Liver (tissue), 9 donors: ENCODE results near the gene TEX43.

GRCh38 chr5:126450293-126450886, 27.2 kb downstream of the GRAMD2B start:
- PRO-cap, 5 experiments, result no peak in any of the 5 experiments
- RAMPAGE, long total RNA, 2 experiments, result no peak in any of the 2 experiments
- RRBS, result no CpG with 5 or more reads among the region's 5 CpGs

GRCh38 chr5:126538966-126539558, 56.0 kb downstream of the ALDH7A1 start:
- PRO-cap, 5 experiments, result no peak in any of the 5 experiments
- RAMPAGE, long total RNA, 2 experiments, result no peak in any of the 2 experiments
- RRBS, result no CpG with 5 or more reads among the region's 1 CpG

GRCh38 chr5:126631343-126631880, at the start of gene TEX43:
TEX43 (plus strand) TSS chr5:126631705.
- PRO-cap, 5 experiments, result no peak in any of the 5 experiments
- RAMPAGE, long total RNA, 2 experiments, result no peak in any of the 2 experiments
- RRBS, result no CpG with 5 or more reads among the region's 4 CpGs

DNA sequence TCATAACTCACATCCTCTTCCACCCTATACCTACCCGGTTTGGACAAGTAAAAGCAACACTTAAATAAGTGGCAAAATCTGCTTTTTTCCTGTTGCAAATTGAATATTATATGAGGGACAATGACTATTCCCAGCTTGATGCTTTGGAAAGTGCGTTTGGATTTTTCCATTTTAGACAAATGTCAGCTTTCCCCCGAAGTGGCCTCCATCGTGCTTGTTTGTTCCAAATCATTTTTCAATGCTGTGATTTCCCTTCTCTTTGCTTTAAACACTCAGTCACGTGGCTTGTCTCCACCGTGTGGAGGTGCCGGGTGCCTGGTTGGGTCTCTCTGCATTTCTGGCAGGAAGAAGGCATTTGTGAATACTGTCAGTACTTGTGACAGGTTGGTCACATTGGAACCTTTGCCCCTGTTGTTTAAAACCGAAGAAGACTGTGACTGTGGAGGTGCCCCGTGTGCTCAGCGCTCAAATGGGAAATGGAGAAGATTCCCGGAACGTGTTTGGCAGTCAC, 74.4 kb downstream of the LMNB1 start:
- PRO-cap, 5 experiments, result no peak in any of the 5 experiments
- RAMPAGE, long total RNA, 2 experiments, result no peak in any of the 2 experiments
- RRBS, result no CpG with 5 or more reads among the region's 12 CpGs

DNA sequence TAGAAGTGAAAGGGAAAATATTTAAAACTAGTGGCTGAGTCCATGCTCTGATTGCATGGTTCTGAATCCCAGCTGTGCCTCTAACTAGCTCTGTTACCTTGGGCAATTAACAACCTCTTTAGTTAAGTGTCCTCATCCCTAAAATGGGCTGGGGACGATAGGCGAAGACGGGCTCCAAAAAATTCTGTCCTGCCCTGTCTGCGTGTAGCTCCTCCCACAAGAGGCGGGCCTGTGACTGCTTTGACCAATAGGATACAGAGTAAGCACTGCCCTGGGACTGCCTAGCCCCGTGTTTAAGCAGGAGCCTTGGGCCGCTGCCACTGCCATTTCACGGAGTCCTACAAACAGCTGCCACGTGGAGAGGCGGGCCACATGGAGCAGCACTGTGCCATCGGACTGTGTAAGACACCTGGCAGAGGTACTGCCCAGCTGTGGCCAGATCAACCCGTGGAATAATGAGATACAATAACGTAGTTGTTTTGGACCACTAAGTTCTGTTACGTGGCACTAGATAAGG, 87.0 kb downstream of the LMNB1 start:
- PRO-cap, 5 experiments, result no peak in any of the 5 experiments
- RAMPAGE, long total RNA, 2 experiments, result no peak in any of the 2 experiments
- RRBS, result no CpG with 5 or more reads among the region's 14 CpGs

DNA sequence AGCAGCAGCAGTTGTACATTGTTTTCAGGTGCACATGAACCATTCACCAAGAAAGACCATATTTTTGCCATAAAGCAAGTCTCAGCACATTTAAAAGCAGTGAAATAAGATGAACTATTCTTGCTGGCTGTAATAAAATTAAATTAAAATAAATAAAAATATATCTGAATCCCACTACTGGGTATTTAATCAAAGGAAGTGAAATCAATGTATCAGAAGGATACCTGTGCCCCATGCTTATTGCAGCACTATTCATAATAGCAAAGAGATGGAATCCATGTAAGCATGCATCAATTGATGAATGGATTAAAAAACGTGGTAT, 5.0 kb upstream of the MEGF10 start:
- PRO-cap, 5 experiments, result no peak in any of the 5 experiments
- RAMPAGE, long total RNA, 2 experiments, result no peak in any of the 2 experiments
- RRBS, result no CpG with 5 or more reads among the region's 1 CpG

DNA sequence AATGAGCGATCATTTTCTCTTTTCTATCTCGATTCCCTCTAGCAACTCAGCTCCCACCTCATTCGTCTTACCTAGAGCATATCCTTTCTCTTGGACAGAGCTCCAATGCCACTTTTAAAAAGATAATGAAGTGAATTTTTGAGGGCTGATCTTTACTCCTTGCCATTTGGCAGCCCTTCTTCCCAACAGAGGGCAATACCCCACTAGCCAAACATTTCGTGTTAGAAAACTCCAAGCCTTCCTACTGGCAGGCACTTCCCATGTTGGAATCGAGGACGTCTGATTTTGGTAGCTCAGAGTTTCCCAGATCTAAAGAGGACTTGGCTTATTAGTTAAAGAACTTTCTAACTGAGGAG, 108.0 kb upstream of the PRRC1 start:
- PRO-cap, 5 experiments, result no peak in any of the 5 experiments
- RAMPAGE, long total RNA, 2 experiments, result no peak in any of the 2 experiments
- RRBS, result no CpG with 5 or more reads among the region's 6 CpGs

- PRO-cap, 5 experiments, result no peak in any of the 5 experiments
- RAMPAGE, long total RNA, 2 experiments, result no peak in any of the 2 experiments
- RRBS, result no CpG with 5 or more reads among the region's 28 CpGs
Observed at GRCh38 chr5:127739287-127740101, 36.3 kb downstream of the CCDC192 start.

GRCh38 chr5:127892854-127893360, 189.7 kb downstream of the CCDC192 start:
- PRO-cap, 5 experiments, result no peak in any of the 5 experiments
- RAMPAGE, long total RNA, 2 experiments, result no peak in any of the 2 experiments
- RRBS, result no CpG with 5 or more reads among the region's 6 CpGs

GRCh38 chr5:128118639-128118982, 35.0 kb downstream of the SLC12A2 start:
- PRO-cap, 5 experiments, result no peak in any of the 5 experiments
- RAMPAGE, long total RNA, 2 experiments, result no peak in any of the 2 experiments
- RRBS, result no CpG with 5 or more reads among the region's 1 CpG

DNA sequence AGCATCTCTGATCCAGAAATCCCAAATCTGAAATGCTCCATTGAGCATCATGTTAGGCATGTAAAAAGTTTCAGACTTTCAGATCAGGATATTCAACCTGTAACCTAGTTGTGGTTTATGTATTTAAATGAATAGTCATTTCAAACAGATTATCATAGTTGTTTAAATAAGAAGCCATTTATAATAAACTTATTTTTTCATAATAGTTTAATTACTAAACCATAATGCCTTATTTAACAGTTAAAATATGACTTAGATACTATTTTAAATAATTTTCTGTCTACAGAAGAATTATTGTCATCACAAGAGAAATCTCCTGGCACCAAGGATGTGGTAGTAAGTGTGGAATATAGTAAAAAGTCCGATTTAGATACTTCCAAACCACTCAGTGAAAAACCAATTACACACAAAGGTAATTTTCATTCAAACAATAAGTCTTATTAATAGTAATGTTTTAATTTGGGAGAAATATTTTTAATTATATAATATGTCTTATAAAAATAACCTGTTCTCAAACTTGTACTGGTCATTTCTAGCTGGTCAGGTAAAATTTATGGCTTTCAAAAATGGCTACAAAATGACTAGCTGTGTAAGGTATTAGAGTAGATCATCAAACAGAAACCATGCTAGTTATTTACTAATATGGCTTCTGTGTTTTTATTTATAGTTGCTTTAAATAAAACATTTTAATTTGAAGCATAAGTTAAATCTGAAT, 90.8 kb downstream of the SLC12A2 start:
- PRO-cap, 5 experiments, result no peak in any of the 5 experiments
- RAMPAGE, long total RNA, 2 experiments, result no peak in any of the 2 experiments
- RRBS, result no CpG with 5 or more reads among the region's 1 CpG

- PRO-cap, 5 experiments, result no peak in any of the 5 experiments
- RAMPAGE, long total RNA, 2 experiments, result no peak in any of the 2 experiments
- RRBS, result no CpG with 5 or more reads among the region's 11 CpGs
Observed at GRCh38 chr5:128188361-128189263, 105.0 kb downstream of the SLC12A2 start.

- PRO-cap, 5 experiments, result no peak in any of the 5 experiments
- RAMPAGE, long total RNA, 2 experiments, result no peak in any of the 2 experiments
- RRBS, result no CpG with 5 or more reads among the region's 4 CpGs
Observed at GRCh38 chr5:128196716-128197275, 113.2 kb downstream of the SLC12A2 start.

- PRO-cap, 5 experiments, result no peak in any of the 5 experiments
- RAMPAGE, long total RNA, 2 experiments, result no peak in any of the 2 experiments
- RRBS, result no CpG with 5 or more reads among the region's 24 CpGs
Observed at GRCh38 chr5:128536212-128536673, 1.8 kb downstream of the FBN2 start.

GRCh38 chr5:129015831-129016205, 50.5 kb downstream of the SLC27A6 start:
- PRO-cap, 5 experiments, result no peak in any of the 5 experiments
- RAMPAGE, long total RNA, 2 experiments, result no peak in any of the 2 experiments
- RRBS, result no CpG with 5 or more reads among the region's 8 CpGs

- PRO-cap, 5 experiments, result no peak in any of the 5 experiments
- RAMPAGE, long total RNA, 2 experiments, result no peak in any of the 2 experiments
- RRBS, result no CpG with 5 or more reads among the region's 7 CpGs
Observed at GRCh38 chr5:129096629-129097192, 2.2 kb downstream of the ISOC1 start.

- PRO-cap, 5 experiments, result peak in 1 of 5 experiments; most common plus-strand start chr5:130114403 (in 1)
- RAMPAGE, long total RNA, 2 experiments, result no peak in any of the 2 experiments
- RRBS, result no CpG with 5 or more reads among the region's 5 CpGs
Observed at GRCh38 chr5:130114118-130114523, 209.9 kb downstream of the CHSY3 start.

DNA sequence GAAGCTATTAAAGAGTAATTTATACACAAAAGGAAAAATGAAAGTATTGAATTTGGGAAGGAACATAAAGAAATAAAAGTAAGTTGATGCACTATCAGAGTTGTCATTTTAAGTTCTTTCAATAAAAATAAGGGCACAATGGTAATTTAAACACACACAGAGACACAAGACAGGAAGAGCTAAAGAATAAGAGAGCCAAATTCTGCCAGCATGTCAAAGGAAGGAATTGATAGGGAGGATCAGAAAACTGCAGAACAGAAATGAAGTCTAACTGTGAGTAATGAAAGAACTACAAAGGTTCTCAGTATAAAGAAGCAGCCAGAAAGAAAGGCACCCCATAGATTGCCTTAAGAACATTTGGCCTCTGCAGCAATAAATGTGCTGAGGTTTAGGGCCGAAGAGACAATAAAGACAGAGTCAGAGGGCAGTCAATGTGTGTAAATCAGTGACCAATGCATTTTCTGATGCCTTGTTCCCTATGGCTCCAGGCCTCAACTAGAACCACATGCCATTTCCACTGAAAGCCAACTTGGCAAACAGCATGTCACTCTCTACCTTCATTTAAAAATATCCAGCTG, 281.1 kb downstream of the HINT1 start:
- PRO-cap, 5 experiments, result no peak in any of the 5 experiments
- RAMPAGE, long total RNA, 2 experiments, result no peak in any of the 2 experiments
- RRBS, result no CpG with 5 or more reads among the region's 1 CpG

GRCh38 chr5:131265256-131265988, 1.6 kb downstream of the CDC42SE2 start:
- PRO-cap, 5 experiments, result no peak in any of the 5 experiments
- RAMPAGE, long total RNA, 2 experiments, result no peak in any of the 2 experiments
- RRBS, result no CpG with 5 or more reads among the region's 2 CpGs

- PRO-cap, 5 experiments, result no peak in any of the 5 experiments
- RAMPAGE, long total RNA, 2 experiments, result no peak in any of the 2 experiments
- RRBS, result no CpG with 5 or more reads among the region's 11 CpGs
Observed at GRCh38 chr5:131266430-131266704, 2.5 kb downstream of the CDC42SE2 start.